Parietal lobe (tissue), 2 donors: ENCODE results near the gene BMP2.

DNA sequence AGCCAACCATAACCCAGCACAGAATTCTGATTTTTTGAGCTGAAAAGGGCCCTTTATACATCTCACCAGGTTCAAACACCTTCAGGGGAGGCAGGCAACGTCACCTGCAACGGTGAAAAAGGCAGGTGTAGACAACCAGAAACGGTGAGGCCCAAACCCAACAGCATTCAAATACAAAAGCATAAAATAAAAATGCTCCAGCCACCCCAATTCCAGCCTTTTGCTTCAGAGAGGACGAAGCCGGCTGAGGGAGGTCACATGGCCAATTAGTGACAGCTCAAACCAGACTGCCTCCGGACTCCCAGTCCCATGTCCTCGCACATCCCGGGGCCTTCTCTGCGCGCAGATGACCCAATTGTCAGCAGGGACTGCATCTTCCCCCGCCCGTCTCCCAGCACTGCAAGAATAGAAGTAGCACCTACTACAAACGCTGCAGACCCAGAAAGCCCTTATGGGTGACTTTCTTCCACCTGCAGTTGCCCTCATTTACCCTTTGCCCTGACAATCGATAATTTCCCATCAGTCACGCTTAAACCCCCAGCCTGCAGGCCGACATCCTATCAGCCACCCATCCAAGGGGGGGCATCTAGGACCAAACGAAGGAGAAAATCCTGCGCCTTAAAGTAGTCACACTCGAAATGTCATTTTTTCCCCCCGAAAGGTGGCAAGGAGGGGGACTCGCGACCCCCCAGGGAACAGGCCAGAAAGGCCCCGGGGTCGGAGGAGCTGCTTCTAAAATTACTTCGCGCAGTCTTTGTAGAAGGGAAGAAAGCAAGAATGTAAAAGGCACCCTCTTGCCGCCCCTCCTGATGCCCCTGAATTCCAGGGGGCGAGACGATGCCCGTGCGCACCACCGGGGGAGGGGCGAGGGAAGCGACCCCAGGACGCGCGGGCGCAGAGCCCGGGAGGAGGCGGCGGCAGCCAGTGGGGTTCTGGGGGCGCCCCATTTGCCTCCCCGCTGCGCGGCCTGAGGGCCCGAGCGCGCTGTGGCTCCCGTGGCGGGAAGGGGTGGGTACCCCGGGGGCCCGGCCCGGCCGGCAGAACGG is 860 bp downstream of the SLC23A2 start:
- RAMPAGE, long total RNA, result no peak

- RAMPAGE, long total RNA, result no peak
These were observed 34.9 kb downstream of the TMEM230 start for GRCh38 chr20:5077999-5078387.

GRCh38 chr20:5078388-5078962 is 34.4 kb downstream of the TMEM230 start:
- RAMPAGE, long total RNA, result no peak

- RAMPAGE, long total RNA, result no peak
These were observed 22.8 kb downstream of the TMEM230 start for GRCh38 chr20:5090033-5090529.

GRCh38 chr20:5170938-5171867 is 44.4 kb downstream of the CDS2 start:
- RAMPAGE, long total RNA, result no peak

DNA sequence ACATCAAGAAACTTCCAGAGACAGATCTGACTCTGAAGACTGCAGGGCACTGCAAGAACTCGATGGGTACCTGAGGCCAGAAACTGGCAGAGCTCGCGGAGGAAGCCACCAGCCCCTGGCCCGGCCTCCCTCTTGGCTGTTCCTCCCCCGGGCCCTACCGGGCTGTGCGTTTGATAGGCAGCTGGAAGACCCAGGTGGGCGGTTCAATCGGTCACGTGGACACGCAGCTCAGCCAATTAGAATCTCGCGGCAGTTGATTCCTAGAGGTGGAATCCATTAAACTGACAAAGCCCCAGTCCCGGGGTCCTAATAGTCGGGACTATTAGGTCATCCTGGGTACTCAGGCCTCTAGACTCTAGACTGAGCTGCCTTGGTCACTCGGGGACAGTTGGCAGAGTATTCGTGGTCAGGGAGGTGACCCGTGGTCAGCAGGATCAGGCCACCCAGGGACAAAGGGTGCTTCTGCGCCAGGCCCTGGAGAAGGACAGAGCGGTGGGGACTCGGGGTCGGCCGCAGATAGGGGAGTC is 139.8 kb downstream of the GPCPD1 start:
- RAMPAGE, long total RNA, result no peak

DNA sequence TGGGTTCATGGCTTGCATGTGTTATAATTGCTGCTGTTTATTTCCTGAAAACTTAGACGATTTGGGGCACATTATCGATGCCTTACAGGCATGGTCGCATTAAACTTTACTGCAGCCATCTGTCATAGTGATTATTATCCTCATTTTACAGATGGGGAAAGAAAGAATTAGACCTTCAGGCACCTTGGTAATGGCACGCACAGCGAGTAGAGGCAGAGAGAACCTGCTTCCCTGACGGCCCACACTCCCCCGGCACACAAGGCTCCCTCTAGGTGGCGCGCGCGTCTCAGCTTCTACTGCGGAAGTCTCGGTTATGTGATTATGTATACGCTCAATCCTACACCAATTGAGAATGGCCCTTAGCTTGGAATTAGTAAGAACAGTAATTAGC is 81.3 kb downstream of the GPCPD1 start:
- RAMPAGE, long total RNA, result no peak

DNA sequence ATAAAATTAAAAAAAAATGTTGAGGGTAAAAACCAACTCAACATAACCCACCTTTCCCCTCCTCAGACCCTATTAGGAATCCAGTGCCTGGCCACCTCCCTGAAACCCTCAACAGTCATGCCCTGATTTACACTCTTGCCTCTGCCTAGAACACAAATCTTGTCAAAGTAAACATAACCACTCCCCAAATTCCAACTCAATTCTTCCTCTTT is 58.7 kb downstream of the GPCPD1 start:
- RAMPAGE, long total RNA, result no peak

- RAMPAGE, long total RNA, result no peak
These were observed 30.7 kb downstream of the SHLD1 start for GRCh38 chr20:5780869-5781267.

DNA sequence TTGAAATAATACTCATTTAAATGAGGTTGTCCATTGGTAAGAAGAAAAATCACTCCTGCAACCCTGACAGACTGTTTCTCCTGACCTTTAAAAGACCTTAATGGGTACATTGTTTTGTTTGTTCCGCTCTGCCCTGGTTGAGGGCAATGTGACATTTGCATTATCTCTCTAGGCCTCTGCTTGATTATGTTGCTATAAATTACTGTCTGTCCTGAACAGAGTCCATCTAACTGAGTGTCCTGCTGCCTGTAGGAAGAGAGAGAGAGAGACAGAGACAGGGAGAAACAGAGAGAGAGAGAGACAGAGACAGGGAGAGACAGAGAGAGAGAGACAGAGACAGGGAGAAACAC is 78.0 kb upstream of the CHGB start:
- RAMPAGE, long total RNA, result no peak

DNA sequence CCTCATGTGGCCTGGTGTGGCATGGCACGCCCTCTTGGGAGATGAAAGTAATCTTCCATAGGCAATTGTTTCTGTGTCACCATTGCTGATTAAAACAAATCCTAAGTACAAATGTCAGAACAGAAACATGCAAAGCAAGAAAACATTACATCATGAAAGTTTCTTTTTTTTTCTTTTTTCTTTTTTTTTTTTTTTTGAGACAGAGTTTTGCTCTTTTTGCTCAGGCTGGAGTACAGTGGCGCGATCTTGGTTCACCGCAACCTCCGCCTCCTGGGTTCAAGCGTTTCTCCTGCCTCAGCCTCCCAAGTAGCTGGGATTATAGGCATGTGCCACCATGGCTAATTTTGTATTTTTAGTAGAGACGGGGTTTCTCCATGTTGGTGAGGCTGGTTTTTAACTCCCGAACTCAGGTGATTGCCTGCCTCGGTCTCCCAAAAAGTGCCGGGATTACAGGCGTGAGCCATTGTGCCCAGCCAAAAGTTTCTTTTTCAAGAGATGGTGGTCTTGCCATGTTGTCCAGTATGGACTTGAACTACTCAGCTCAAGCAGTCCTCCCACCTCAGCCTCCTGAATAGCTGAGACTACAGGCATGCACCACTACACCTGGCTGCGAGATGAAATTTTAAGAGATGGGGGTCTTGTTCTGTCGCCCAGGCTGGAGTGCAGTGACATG is 8.8 kb upstream of the CRLS1 start:
- RAMPAGE, long total RNA, result no peak

DNA sequence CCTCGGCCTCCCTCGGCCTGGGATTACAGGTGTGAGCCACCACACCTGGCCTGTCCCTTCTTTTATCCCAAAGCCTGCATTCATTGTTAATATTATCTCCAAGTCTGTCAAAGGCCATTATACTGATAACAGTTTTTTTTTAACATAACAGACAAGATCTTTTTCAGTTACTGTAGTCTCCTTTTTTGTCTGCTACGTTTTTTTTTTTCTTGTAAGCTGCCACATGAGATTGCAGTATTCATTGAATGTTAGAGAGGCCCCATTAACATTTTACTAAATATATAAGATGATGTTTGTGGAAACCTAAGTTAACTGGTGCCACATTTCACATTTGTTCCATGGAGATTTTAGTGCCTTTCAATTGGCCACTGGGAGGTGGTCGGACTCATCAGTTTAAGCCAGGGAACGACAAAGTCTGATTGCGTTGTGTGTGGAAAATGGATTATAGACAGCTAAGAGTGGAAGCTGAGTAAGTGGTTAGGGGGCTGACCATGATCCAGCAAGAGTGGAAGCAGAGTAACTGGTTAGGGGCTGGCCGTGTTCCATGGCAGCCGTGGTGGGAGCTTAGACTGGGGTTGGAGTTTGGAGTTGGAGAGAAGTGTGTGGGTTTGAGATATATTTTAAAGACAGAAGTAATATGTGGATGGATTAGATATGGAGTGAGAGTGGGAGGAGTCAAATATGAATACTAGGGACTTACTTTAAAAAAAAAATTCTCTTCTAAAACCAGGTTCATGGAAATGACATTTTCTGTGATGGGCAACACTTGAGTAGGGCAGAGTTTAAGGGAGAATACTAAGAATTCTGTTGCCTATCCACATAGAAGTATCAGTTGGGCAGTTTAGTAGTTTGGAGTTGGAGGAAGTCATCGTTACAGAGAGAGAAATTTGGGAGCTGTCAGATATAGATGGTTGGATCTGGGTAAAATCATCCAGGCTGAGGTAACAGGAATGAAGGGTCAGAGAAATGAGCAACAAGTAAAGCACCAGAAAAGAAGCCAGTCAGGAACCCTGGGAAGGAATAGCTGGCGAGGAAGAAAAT is 6.2 kb downstream of the CRLS1 start:
- RAMPAGE, long total RNA, result no peak

- RAMPAGE, long total RNA, result no peak
These were observed 7.4 kb downstream of the CRLS1 start for GRCh38 chr20:6013048-6014087.

- RAMPAGE, long total RNA, result no peak
These were observed 813 bp downstream of the FERMT1 start for GRCh38 chr20:6121707-6122727.

DNA sequence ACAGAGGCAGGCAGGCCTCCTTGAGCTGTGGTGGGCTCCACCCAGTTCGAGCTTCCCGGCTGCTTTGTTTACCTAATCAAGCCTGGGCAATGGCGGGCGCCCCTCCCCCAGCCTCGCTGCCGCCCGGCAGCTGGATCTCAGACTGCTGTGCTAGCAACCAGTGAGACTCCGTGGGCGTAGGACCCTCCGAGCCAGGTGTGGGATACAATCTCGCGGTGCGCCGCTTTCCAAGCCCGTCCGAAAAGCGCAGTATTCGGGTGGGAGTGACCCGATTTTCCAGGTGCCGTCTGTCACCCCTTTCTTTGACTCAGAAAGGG is 198.4 kb upstream of the FERMT1 start:
- RAMPAGE, long total RNA, result no peak

DNA sequence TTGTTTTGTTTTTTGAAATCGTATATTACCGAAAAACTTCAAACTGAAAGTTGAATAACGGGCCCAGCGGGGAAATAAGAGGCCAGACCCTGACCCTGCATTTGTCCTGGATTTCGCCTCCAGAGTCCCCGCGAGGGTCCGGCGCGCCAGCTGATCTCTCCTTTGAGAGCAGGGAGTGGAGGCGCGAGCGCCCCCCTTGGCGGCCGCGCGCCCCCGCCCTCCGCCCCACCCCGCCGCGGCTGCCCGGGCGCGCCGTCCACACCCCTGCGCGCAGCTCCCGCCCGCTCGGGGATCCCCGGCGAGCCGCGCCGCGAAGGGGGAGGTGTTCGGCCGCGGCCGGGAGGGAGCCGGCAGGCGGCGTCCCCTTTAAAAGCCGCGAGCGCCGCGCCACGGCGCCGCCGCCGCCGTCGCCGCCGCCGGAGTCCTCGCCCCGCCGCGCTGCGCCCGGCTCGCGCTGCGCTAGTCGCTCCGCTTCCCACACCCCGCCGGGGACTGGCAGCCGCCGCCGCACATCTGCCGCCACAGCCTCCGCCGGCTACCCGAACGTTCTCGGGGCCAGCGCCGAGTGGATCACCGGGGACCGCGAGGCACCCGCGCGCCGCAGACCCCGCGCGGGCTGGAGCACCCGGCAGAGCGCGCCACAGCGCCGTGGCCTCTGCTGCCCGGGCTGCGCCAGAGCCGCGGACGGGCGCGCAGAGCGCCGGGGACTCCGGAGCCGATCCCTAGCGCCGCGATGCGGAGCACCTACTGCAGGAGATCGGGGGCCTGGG is at the start of gene BMP2:
TSS of gene BMP2 (plus strand) at position 395 of the 770 bp plus-strand sequence.
- RAMPAGE, long total RNA, result no peak

- RAMPAGE, long total RNA, result no peak
These were observed 3.5 kb downstream of the BMP2 start for GRCh38 chr20:6770901-6771500.

- RAMPAGE, long total RNA, result no peak
These were observed 39.2 kb downstream of the TMX4 start for GRCh38 chr20:7980138-7981025.

GRCh38 chr20:8018764-8019332 is 713 bp downstream of the TMX4 start:
- RAMPAGE, long total RNA, result no peak

- RAMPAGE, long total RNA, result no peak
These were observed 738 bp downstream of the PLCB1 start for GRCh38 chr20:8132581-8133427.